Penis (tissue), 1 donor: Measurements from ENCODE around the genes OR2G3, OR1C1, OR2M3, OR2T11, OR2T27 and ZNF672.

DNA sequence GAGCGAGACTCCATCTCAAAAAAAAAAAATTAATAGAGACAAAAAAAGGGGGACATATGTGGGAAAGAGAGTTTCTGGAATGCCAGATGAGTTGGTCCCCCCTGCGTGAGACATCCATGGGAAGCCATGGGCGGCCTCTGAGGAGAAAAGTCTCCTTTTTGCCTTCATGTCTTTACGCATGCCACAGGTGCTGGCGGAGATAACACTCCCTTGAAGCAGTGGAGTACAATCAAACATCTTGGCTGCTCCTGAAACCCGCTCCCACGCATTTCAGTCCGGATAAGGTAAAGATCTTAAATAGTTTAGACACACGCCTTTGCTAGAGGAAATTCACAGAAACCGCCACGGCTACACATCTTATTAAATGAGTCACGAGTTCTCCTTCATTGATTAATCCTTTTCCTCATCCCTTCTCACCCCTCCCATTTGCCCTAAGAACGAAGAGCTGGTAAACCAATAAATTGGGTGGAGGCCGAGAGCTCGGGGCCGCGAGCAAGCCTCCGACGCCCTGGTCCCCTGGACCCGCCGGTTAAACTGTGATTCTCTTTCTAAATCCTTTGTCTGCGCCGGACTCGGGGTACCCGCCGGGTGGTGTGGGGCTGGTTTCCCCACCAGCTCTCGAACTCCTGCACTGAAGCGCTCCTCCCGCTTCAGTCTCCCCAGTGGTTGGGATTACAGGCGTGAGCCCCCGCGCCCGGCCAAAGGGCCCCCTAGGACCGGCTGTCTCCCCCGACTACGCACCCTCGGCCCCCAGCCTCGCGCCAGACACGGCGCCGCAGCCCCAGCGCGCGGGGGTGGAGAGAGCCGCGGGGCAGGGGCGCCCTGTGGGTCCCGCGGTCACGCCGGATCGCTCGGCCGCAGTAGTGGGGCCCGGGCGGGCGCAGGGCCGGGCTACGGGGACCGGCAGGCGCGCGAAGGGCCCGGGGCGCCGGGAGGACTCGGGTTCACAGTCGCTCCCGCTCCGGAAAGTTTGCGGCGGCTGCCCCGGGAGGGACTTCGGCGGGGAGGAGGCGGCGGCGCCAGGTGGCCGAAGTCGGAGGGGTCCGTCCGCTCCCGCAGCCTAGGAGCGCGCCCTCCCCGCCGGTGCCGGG, 6.8 kb upstream of the ZNF669 start:
- PRO-cap: no peak

GRCh38 chr1:247127660-247128122, 23.5 kb upstream of the ZNF669 start:
- PRO-cap: no peak

DNA sequence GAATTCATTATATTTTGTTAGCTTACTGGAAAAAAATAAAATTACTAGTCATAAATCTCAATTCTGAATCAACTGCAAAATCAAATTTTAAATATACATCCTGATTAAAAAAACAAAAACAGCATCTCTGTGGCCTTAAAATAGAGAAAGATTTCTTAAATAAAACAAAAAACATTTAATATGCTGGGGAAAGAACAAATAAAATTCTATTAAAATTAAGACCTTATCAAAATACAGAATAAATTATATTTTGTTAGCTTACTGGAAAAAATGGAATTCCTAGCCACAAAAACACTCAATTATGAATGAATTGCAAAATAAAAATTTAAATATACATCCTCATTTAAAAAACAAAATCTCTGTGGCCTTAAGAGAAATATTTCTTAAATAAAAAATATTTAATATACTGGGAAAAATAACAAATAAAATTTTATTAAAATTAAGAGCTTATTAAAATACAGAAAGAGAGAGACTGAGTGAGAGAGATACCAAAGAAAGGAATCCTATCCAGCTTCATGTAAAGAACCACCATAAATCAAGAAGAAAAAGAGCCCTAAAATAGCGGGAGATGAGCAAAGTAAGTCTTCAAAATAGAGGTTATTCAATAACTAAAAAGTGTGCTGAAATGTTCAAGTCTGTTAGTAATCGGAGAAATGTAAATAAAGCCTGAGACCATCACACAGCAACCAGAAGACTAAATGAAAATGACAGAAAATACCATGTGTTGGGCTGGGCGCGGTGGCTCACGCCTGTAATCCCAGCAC, 21.2 kb downstream of the ZNF124 start:
- PRO-cap: no peak

DNA sequence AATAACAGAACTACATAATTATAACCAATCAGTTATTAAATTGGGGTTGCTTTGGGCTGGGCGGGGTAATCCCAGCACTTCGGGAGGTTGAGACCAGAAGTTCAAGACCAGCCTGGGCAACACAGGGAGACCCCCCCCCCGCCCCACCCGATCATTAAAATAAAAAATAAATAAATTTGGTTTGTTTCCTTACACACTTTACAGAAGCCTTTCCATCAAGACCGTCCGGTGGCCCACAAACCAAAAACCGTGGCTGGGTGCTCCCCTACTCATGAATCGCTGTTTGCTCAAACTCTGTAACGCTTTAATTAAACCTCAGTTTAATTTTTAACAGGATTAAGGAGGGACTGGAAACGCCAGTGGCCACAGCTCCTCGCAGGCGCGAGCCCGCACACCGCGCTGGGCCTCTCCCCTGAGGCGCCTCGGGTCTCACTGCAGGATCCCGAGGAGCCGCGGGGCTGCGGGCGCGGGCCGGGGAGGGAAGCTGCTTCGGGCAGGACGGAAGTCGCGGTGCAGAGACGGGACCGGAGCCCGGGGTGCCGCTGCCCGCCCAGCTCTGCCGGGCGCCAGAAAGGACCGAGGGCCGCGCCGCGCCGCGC, 576 bp downstream of the ZNF124 start:
- PRO-cap: no peak

DNA sequence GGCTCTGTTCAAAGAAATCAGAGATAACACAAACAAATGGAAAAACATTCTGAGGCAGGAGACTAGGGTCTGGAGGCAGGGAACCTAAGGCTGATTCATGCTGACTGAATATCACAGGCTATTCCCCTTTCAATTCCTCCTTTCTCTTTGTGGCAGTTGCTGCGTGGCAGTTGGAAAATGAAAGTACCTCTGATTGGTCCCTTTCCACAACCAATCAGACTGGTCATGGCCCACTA, 56.2 kb upstream of the ZNF124 start:
- PRO-cap: no peak

DNA sequence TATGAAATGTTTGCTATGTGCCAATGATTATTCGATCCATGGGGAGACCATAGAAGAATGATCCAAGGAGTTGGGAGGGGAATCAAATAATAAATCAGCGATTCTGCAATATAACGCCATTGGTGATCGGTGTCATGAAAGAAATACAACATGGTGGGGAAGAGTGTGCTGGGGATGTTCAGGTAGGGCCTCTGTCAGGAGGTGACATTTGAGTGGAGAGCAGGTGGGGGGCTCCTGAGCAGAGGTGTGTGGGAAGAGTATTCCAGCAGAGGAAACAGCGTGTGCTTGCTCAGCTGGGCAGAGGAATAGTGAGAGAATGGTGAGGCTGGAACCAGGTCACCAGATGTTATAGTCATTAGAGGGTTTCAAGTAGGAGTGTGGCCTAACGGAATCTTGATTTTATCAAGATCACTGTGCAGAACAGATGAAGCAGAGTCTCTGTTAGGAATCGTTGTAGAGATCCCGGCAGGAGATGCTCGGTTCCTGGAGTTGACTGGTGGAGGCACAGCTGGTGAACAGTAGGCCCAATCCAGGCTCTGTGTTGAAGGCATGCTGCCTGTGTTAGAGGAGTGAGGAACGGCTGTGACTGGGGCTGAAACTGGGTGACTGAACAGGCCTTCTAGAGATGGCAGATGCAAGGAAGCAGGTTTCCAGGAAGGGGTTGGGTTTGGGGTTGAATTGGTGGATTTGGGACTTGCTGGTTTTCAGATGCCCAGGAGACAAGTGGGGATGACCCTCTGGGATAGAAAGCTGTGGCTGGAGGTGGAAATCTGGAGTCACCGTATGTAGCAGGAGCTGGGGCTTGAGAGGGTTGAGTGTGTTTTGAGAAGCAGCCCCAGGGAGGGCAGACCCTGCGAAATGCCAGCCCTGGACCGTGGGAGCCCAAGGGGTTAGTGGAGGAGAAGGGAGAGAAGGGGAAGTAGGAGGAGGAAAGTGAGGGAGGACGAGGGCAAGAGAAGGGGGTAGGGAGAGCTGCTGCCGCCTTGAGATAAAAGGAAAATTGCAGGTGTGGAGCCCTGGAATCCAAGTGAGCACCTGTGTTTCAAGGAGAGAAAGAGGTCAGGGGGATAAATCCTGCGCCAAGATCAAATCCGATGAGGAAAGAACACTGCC, 3.2 kb upstream of the ZNF496 start:
- PRO-cap: no peak

DNA sequence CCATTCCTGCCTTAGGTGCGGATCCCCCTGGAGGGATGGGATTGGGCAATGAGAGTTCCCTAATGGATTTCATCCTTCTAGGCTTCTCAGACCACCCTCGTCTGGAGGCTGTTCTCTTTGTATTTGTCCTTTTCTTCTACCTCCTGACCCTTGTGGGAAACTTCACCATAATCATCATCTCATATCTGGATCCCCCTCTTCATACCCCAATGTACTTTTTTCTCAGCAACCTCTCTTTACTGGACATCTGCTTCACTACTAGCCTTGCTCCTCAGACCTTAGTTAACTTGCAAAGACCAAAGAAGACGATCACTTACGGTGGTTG, at the start of gene OR2G3:
OR2G3 (plus strand) TSS at position 36 of the 325 bp plus-strand sequence.
- PRO-cap: no peak

GRCh38 chr1:247760467-247760851, at the start of gene OR1C1:
OR1C1 (minus strand) TSS chr1:247760556.
- PRO-cap: no peak

- PRO-cap: no peak
Measured at GRCh38 chr1:248197054-248197391, at the start of gene OR2M3. OR2M3 (plus strand) TSS chr1:248197265.

DNA sequence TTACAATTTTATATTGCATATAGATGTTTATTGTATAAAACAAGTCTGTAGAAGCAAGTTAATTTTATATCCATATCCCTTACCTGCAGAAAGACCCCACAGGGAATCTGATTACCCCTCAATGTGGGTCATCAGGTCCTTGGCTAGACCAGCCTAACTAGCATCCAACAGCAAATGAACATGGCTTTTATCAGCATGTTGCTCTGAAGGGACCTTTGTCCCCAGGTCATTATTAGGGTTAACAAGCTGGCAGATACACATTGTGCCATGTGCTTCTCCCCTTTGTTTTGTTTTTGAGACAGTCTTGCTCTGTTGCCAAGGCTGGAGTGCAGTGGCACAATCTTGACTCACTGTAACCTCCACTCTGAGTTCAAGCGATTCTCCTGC, at the start of gene OR2T11:
OR2T11 (minus strand) TSS at position 137 of the 387 bp plus-strand sequence.
- PRO-cap: no peak

GRCh38 chr1:248655376-248655802, at the start of gene OR2T27:
OR2T27 (minus strand) TSS chr1:248655528.
- PRO-cap: no peak

DNA sequence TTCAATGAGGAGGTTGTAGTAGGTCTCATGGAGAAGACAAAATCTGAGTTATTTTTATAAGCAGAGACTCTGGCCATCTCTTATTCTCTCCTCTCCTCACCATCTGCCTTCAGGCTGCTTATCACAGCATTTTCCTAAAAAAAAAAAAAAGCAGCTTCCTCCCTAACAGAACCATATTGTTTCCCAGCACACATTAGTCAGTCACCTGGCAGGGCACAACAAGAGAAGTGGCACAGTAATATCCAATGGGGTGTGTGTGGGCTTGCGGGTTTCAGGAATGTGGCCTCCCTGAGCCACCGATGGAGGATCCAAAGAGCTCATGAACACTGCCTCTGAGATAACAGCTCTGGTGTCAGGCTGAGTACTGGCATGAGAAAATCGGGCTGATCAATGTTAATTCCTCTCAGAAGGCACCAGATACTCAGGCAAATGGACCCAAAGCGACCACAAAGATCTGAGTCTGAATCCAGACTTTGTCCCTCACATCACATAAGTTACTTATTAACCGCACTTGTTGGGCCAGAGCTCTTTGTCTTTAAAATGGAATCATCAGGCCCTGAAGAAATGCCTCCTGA, 2.2 kb upstream of the LYPD8 start:
- PRO-cap: no peak

DNA sequence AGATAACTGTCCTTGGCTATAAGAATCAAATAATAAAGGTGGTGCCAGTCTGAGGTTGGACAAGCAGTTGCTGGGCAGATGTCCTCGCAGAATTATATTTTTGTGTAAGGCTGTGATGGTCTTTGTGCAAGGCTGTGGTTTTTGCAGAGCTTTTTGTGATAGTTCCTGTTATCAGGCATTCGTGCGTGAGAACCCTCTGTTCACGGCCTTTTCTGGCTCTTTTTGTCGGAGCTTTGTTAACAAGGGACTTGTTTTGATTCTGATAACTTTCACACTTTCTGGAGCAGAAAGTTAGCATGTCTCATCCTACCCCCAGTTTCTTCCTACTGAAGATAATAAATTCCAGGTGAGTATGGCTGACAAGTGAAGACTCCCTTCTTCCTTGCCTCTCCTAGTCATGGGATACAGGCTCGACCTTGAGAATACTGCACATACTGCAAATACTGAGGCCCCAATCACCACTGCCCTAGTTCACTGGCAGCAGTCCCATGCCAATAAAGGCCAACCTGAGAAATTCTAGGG, 33.3 kb downstream of the SH3BP5L start:
- PRO-cap: no peak

DNA sequence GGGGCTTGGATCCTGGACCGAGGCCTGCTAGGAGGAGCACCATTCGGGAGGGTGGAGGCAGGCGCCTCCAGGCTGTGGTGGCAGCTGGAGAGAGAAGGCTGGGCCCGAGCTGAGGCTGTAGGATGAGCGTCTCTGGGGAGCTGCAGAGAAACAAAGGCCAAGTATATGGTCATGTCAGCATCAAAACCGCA, 593 bp downstream of the SH3BP5L start:
- PRO-cap: no peak

- PRO-cap: bidirectional peak, plus-strand start at chr1:248838247, minus-strand start at chr1:248838041; bidirectional peak, plus-strand start at chr1:248838815, minus-strand start at chr1:248838762
Measured at GRCh38 chr1:248838130-248839321, at the start of gene ZNF672. ZNF672 (plus strand) TSS chr1:248838224.

DNA sequence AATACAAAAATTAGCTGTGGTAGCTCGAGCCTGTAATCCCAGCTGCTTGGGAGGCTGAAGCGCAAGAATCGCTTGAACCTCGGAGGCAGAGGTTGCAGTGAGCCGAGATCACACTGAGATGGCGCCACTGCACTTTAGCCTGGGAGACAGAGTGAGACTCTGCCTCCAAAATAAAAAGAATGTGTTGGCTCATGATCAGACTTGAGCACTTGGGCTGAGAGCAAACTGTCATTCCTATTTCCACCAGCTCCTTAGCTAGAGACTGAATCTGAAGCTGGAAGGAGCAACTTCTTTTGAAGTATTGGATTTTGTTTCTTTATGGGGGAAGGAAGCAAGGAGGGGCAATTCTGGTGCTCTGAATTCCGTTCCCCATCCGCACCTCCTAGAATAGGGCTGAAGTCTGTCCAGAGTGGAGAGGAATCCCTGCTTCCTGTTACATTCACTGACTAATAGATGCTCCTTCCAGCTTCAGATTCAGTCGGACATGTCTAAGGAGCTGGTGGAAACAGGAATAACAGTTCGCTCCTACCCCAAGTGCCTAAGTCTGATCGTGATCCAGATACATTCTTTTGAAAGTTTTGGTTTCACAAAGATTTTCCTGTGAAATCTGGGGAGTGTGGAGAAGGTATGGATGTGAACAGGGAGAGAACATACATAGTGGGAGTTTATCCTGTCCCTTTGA, 3.9 kb downstream of the ZNF672 start:
- PRO-cap: no peak

DNA sequence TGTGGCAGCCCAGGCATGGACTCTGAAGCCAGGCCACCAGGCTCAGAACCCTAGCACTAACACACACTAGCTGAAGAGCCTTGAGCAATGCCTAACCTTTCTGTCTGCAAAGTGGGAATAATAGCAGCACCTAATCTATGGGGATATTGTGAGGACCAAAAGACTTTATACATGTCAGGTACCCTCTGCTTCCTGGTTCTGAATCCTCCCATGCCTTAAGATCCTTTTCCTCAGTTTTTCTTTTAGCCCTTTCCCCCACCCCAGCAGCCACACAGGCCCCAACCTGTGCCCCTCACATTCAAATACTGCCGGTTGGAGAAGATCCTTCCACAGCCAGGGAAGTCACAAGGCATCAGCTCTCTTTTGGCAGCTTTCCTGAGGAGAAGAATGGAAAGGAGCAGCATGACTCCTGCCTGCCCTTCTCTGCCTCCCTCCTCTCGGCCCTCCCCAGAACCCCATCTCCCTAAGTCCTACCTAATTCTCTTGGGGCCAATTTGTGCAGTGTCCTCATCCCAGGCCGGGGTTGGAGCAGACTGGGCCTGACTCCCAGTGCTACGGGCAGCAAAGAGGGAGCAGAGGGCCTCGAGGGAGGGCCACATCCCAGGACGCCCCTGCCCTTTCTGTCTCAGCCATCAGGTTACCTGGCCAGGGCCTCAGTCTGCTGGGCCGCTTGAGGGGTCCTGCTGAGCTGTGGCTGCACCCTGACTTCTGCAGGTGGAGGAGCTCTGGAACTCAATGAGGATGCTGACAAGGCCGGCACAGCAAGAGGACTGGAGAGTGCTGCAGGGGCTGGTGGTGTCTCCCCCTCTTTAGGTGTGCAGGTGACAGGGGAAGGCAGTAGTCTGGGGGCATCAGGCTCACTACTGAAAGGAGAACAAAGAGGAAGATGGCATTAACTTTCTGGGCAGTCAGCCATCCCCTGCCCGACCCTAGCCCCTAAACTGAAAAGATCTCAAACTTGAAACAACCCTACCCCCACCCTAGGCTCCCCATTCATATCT, 3.5 kb downstream of the ZNF692 start:
- PRO-cap: no peak